Pulmonary artery (tissue), 1 donor: ENCODE data around the genes RETN, CD209 and PRR36.

- PRO-cap = no peak
Observed at GRCh38 chr19:7228919-7229662, 65.1 kb downstream of the INSR start.

DNA sequence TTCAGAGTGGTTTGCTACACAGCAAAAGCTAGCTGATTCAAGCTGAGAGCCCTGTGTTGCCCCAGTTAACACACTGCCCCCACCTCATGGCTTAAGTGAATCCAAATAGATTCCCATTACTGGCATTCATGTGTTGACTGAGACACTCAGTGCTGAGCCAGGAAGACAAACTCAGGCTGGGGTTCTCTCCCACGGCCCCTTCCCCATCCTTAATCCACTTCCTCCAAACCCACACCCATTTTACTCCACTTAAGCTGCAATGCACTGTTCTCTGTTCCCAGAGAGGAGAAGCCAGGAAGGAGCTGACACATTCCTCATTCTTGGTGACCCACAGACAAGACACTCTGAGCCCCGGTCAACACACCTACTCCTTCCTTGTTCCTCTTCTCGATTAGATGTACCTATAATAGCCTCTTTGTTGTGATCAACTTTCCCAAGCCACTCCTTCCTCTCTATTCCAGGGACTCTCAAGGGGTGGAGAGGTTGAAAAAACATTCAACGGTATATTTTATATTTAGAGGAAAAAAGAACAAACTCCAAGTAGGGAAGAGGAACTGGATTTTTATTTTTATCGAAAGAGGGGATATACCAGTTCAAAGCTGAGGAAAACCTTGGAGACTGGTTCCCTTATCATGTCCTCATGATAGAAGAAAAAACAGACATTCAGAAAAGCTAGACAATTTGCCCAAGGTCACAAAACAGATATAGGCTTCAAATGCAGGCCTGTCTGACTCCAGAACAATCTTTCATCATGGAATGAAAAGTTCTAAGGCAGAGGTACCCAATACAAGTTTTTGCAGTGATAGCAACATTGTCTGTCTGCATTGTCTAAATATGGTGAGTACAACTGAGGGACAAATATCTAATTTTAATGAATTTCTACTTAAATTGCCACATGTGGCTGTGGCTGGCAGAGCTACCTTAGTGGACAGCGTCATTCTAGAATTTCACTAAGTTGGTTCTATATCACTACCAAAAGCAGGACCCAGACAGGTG lies 46.9 kb downstream of the INSR start:
- PRO-cap = no peak

DNA sequence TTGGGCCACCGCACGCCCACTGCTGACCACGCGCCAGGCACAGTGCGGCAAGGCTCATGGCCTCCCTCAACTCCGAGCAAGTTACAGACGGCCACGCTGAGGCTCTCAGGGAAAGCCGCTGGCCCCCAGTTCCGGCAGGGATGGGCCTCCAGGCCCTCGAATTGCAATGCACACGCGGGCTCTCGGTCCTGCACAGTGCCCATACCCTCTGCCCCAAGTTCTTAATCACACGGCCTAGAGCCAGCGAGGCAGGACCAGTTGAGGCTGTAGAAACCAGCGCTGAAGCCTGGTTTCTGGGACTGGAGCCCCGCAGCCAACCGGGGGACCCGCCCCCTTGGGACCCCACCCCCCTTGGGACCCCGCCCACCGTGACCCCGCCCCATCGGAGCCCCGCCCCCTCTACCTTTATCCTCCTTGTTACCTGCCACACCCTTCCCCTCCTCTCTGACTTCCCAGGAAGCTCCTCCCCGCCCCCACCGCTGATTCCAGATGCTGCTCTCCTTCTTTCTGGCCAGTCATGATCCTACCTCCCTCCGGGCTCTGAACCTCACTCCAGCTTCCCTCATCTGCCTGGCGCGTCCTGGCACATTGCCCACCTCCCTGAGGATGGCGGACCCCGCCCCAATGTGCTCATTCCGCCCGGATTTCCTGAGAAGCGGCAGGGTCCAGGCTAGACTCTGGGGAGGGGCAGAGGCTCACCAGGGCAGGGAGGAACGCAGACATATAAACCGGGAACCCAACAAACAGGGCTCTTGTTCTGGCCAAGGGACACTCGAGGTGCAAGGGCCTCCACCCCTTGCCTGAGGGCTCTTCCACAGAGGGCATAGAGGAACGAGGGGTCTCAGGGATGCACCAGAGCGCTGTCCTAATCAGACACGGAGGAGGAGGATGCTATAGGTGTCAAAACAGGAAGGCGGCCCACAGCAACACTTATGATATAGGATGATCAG lies 5.8 kb downstream of the PEX11G start:
- PRO-cap = no peak

GRCh38 chr19:7500742-7501725 lies 3.7 kb downstream of the TEX45 start:
- PRO-cap = no peak

- PRO-cap = no peak
Observed at GRCh38 chr19:7521824-7522096, 664 bp upstream of the MCOLN1 start.

- PRO-cap = no peak
Observed at GRCh38 chr19:7553483-7553960, 18.0 kb downstream of the PNPLA6 start.

GRCh38 chr19:7623058-7623388 lies 6.3 kb downstream of the XAB2 start:
- PRO-cap = no peak

- PRO-cap = no peak
Observed at GRCh38 chr19:7668980-7669242, at the start of gene RETN. Gene RETN (plus strand): TSS chr19:7669049.

DNA sequence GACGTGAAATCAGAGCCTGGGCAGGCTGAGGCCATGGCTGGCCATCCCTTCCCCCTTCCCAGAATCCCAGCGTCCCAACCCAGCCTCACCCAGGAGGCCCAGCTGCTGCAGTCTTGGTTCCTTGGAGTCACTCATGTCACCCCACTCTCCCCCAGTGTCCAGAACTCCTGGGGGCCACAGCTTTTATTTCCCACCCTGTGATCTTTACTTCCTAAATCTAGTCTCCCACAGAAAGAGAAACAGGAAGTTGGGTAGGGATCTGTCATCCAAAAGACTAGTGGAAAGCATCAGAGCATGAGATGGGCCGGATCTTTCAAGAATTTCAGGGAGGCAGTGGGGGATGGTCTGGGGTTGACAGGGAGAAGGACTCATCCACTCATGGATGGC lies at the start of gene CD209:
Gene CD209 (minus strand): TSS at position 158 of the 387 bp plus-strand sequence.
- PRO-cap = no peak

GRCh38 chr19:7869504-7869962 lies 4.7 kb downstream of the PRR36 start:
- PRO-cap = no peak

GRCh38 chr19:7874103-7875330 lies at the start of gene PRR36:
Gene PRR36 (minus strand): TSS chr19:7874390.
- PRO-cap = no peak

DNA sequence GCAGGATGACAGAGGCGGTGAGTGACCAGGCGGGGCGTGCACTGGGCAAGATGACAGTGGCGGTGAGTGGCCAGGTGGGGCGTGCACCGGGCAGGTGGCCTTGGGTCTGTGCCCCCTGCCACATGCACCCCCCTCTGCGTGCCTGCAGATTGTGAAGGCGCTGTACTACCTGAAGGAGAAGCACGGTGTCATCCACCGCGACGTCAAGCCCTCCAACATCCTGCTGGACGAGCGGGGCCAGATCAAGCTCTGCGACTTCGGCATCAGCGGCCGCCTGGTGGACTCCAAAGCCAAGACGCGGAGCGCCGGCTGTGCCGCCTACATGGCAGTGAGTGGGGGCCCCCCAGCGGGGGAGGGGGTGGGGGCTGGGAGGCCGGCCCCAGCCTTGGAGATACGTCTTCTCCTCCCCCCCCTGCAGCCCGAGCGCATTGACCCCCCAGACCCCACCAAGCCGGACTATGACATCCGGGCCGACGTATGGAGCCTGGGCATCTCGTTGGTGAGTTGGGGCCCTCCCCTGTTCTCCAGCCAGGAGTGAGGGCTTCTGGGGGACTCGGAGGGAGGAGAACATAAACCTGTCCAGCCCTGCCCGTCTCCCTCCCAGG lies 3.7 kb upstream of the TGFBR3L start:
- PRO-cap = no peak

DNA sequence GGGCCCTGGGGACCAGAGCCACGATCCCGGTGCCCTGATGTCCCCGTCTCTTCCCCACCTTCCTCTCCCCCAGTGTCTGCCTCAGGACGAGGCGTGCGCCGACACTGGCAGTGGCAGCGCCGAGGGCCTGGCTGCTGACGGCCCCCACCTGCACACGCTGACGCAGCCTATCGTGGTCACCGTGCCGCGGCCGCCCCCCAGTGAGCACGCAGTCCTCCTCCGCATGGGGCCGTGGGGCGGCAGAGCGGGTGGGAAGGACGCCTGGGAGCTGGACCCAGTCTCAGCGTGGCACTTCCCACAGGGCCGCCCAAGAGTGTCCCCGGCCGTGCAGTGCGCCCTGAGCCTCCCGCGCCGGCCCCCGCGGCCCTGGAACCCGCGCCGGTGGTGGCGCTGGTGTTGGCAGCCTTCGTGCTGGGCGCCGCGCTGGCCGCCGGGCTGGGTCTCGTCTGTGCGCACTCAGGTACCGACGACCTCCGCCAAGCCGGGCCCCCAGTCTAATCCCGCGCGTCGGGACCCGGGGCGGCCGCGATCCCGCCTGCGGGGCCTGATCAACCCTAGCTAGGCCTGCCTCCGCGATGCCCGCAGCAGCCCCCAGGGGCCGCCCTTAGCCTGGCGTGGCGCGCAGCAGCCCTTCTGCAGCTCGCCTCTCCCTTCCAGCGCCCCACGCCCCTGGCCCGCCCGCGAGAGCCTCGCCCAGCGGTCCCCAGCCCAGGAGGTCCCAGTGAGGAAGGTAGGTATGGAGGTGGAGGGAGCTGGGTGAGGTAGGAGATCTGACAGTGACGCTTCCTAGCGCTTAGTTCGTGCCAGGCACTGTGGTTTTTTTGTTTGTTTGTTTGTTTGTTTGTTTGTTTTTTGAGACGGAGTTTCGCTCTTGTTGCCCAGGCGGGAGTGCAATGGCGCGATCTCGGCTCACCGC lies 2.5 kb upstream of the SNAPC2 start:
- PRO-cap = bidirectional peak, plus-strand start at position 242 of the sequence, minus-strand start at position 70 of the sequence

DNA sequence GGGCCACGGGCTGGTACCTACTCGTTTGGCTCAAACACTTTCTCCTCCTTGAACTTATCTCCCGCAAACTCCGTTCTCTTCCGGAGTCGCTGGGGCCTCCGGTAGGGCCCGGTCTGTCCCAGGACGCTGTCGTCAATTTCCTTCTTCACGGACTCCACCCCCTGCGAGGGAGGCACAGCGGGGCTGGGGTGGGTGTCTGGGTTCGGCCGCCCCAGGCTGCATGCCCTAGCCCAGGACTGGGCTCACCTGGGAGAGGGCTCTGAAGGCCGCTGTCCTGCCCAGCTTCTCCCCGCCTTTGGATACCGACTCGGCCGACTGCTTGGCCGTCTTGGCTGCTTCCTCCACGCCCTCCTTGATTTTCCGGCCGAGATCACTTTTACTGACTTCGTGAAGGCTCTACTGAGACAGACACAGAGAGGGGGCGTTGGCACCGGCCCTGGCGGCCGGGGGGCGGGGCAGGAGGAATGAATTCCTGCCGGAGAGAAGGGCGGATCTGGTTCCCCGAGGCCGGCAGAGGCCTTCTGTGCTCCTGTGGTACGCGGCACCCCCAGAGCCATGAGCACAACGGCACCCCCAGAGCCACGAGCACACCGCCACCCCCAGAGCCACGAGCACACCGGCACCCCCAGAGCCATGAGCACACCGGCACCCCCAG lies 8.0 kb upstream of the CTXN1 start:
- PRO-cap = no peak

DNA sequence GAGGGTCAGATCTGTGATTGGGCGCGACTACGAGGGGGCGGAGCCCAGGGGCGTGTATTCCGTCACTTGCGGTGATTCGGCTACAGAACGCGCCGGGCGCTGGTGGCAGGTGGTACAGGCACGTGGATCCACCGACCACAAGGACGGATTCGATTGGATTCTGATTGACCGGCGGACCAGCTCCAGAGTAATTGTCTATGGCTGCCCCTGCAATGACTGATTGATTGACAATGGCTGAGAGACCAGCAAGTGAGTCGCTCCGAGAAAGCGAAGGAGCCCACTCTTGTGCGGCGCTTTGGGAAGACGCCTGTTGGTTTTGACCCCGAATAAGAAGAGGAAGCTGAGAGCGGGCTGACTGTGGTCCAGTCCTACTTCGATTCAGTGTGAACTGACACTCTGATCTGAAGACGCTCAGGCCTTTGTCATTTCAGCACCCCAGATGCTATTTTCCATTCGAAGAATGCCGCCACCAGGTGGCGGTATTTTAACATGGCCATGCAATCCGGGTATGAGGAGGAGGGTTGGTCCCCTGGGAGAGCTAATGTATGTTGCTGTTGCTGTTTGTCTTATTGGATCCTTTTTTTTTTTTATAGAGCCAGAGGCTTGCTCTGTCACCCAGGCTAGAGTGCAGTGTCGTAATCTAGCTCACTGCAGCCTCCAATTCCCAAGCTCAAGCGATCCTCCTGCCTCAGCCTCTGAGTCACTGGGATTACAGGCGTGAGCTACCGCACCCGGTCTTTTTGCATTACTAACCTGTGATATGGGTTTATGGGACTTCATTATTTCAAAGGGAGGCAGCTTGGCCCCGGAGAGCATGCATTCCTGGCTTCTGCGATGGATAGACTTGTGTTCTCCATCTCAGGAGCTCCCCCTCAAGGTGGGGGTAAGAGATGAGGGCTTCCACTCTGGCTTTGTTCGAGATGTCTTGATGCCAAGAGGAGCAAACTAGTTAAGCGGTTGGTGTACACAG lies 725 bp upstream of the TIMM44 start:
- PRO-cap = bidirectional peak, plus-strand start at position 85 of the sequence, minus-strand start outside the sequence

DNA sequence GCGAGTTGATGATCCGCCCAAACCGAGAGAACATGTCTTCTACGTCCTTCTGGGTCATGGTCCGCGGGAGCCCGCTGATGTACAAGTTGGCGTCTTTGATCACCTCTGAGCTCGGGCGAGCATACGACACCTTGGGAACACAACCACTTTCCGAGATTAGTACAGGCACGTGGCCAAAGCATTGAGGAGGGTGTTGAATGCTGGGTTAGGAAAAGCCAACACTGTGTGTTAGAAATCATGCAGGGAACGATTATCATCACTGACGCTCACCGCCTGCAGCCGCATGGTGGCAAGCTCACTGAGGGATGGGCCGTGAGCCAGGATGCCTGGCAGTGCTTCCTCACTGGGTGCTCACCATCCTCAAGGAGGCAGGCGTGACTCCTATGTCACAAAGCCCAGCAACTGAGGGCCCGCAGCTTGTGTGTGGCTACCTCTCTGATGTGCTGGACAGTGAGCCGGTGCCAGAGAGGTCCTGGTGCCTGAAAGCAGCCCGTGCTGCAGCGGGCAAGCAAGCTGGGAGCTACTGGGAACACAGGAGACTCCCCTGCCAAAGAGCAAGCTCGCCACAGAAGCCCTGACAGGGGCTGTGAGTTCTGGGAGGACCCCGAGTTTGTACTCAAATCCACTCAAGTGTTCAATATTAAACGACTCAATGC lies 30.4 kb upstream of the TIMM44 start:
- PRO-cap = no peak

- PRO-cap = bidirectional peak, plus-strand start at chr19:7982823, minus-strand start at chr19:7982699
Observed at GRCh38 chr19:7982558-7983493, 22.6 kb downstream of the ELAVL1 start.

GRCh38 chr19:8017697-8018296 lies 12.4 kb upstream of the ELAVL1 start:
- PRO-cap = no peak

DNA sequence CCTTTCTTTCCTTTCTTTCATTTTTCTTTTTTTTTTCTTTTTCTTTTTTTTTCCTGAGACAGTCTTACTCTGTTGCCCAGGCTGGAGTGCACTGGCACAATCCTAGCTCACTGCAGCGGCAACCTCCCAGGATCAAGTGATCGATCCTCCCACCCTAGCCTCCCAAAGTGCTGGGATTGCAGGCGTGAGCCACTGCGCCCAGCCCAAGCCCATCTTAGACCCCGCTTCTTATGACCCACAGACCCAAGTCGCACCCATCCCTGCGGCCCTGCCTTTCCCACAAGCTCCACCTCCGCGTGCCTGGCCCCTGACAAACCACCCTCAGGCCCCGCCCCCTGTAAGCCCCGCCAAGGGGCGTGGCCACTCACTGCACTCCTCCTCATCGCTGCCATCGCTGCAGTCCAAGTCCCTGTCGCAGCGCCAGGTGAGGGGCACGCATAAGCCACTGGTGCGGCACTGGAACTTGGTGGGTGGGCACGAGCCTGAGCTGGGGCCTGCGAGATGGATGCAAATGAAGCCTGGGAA lies 3.4 kb downstream of the CD320 start:
- PRO-cap = no peak

DNA sequence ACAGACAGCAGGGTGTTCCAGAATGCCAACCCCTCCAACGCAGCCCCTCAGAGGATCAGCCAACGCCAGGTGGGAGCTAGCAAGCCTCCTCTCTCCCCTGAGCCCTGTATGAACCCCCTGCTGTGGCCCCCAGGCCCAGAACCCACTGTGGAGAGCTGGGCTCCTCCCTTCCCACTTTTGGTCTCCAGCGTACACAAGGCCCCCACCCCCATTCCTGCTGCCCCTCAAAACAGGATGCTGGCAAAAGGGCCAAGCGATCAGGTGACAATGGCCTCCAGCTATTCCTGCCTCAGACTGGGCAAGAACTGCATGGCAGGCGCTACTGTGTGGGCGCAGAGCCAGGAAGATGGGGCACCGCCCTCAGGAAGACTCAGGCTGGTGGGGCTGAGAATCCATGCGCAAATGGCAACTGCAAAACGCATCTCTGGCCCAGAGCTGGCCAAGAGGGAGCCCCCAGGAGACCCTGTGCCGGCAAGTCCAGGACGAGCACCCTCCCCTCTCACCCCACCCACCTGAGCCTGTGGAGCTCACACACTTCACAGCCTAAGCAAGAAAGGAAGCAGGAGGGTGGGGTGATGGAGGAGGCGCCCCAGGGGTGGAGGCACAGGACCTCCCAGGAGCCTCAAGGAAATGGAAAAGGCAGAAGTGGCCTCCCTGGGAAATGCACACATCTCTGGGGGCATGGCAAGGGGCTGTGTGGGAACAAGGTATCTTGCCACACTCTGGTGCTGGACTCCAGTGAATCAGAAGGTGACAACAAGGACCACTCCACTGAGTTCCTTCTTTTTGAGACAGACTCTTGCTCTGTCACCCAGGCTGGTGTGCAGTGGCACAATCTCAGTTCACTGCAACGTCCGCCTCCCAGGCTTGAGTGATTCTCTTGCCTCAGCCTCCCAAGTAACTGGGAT lies 3.8 kb upstream of the CD320 start:
- PRO-cap = no peak